T47D (cell line): ENCODE data around the genes CIPC, NGB and GTF2A1.

- RRBS = no CpG with 5 or more reads among the region's 4 CpGs
Observed at GRCh38 chr14:76623160-76623443, 138.2 kb upstream of the VASH1 start.

- RRBS = no CpG with 5 or more reads among the region's 13 CpGs
Observed at GRCh38 chr14:76772704-76773412, 11.6 kb downstream of the VASH1 start.

DNA sequence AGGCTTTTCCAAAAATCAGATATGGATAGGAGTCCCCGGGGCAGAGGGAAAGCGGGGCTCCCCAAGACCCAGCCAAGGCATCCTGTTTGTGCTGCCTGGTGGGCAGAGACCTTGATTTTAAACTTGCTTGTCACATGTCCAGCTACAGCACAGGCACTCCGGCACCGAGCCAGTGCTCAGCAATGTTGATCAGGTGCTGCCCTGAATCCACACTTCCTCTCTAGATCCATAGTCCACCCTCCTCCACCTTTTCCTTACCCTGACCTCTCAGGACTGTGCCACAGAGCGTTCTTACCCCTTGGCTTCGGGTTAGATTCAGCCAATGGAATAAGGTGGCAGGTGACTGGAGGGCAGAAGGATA is 80.3 kb downstream of the IRF2BPL start:
- RRBS = 12% methylated on average over 3 of the region's 6 CpGs

DNA sequence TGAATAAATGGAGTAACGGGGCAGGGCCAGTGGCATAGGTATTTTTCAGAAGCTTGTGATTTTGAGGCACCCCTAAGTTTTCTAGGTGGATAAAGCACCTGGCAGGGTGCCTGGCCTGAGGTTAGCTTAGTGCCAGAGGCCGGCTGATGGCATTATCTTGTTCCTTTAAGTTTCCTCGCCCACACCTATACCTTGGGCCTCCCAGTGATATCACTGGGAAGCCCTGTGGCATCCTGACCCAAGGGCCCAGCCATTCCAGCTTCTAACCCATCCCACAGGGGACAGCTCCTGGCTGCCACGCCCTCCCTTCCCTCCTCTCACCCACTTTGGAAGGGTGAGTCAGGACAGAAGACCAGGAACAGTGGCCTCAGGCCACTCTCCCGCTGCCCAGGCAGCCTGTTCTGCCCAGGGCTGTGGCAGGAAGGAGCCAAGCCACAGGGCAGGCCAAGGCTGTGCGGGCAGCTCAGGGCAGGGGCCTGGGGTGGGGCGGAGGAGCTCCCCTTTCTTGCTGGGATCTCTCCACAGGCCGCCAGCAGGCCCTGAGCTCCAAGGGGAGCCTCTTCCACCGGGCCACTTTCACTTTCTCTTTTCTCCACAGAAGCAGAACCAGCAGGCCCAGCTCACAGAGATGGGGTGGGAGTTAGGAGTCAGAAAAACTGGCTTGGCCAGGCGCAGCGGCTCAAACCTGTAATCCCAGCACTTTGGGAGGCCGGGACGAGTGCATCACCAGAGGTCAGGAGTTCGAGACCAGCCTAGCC is 75.1 kb downstream of the IRF2BPL start:
- RRBS = 5% methylated on average over 1 of the region's 14 CpGs

DNA sequence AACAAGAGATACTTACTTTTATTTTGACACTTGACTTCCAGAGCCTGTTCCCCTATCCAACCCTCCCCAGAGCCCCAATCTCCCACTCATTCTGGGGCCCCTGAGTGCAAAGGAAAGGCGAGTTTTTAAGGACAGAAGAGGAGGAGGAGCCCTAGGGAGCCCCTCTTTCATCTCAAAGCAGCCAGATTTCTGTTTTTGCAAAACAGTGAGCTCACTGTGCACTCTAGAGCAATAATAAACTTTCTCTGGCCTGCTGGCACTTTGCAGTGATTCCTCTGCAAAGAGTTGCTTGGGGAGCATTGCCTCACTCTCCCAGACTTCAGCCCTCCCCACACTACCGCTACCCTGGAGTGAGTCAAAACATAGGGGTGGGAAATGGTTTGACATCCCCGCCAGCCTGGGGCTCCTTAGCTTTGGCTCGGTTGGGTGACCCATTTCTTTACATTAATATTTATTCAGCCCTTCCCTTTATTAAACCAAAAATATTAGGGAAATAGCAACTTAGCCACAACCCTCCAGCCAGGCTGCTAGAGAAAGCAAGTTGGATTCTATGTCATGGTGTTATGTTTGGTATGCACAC is 3.2 kb upstream of the IRF2BPL start:
- RRBS = no CpG with 5 or more reads among the region's 4 CpGs

- RRBS = 2% methylated on average over 33 of the region's 102 CpGs
Observed at GRCh38 chr14:77097419-77098583, at the start of gene CIPC. Gene CIPC (plus strand): TSS chr14:77098258.

GRCh38 chr14:77110888-77111642 is 13.0 kb downstream of the CIPC start:
- RRBS = no CpG with 5 or more reads among the region's 6 CpGs

DNA sequence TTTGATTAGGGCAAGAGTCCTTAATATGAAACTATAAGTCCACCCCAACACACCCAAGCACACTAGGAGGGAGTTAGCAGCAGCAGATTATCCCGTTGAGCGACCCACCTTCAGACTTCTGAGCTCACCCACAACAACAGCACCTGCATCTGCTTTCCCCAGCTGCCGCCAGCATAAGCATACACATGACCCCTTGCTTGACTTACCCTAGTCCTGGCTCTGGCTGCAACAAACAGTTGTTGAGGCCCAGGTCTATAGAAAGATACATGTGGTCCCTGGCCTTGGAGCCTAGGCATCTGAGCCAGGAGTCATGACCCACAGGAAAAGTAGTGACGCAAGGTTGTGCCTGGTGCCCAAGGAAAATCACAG is 19.0 kb downstream of the ZDHHC22 start:
- RRBS = no CpG with 5 or more reads among the region's 4 CpGs

- RRBS = 89% methylated on average over 4 of the region's 38 CpGs
Observed at GRCh38 chr14:77271085-77271548, at the start of gene NGB. Gene NGB (minus strand): TSS chr14:77271206.

DNA sequence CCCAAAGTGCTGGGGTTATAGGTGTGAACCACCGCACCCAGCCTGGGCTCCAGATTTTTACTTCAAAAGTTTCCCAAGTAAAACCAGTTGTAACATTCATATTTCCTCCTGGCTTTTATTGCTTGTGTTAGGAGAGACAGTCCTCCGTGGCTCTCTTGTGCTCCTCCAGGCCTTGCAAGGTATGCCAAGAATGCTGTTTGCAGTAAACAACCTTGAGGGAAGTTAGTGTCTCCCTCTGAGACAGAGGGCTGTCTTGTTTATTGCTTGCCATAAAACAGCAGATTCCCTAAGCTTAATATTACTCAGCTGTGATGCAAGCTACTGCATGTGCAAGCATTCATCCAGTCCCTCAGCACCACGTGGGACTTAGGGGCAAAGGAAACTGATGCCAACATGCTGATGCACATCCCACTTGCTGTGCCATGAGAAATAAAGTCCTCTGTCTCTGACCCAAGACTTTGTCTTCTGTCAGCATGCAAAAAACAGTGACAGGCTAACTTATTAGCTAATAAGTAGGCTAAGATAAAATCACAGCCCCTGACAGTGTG is 6.6 kb downstream of the POMT2 start:
- RRBS = no CpG with 5 or more reads among the region's 3 CpGs

- RRBS = no CpG with 5 or more reads among the region's 1 CpG
Observed at GRCh38 chr14:79419570-79420056, 791.7 kb downstream of the DIO2 start.

- RRBS = no CpG with 5 or more reads among the region's 6 CpGs
Observed at GRCh38 chr14:79705549-79705875, 505.8 kb downstream of the DIO2 start.

DNA sequence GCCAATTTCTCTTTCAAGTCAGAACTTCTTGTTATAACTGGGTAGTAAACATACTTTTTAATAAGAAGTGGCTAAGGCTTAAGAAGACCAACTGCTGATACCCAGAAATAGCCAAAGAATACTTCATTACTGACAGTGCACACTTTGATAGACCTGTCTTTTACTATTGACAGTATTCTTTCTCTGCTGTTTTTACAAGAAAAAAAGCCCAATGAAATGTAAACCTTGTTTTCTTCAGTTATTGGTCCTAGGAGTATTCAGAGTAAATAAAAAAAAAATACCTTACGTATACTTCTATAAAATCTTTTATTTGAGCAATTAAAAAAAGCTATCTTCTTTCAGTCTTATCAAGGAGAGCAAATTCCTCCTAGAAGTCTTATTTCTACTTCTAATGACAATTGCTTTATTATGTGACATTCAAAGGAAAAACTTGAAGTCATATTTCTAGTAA is 452.1 kb downstream of the DIO2 start:
- RRBS = no CpG with 5 or more reads among the region's 1 CpG

DNA sequence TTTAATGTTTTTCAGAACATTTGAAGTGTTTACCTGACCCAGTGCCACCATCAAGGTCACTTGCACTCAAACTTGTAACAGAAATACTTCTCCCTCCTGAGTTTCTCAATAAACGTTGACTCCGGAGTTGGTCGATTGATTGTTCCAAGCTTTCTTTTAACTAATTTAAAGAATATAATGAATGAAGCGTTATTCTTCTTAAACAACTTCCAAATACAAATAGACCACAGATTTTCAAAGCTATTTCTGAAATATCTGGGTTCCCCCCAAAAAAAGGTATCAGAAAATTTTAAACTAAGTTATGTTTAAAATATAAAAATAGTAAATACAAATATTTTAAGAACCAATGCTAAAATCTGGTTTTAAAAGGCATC is 35.6 kb downstream of the CEP128 start:
- RRBS = no CpG with 5 or more reads among the region's 4 CpGs

DNA sequence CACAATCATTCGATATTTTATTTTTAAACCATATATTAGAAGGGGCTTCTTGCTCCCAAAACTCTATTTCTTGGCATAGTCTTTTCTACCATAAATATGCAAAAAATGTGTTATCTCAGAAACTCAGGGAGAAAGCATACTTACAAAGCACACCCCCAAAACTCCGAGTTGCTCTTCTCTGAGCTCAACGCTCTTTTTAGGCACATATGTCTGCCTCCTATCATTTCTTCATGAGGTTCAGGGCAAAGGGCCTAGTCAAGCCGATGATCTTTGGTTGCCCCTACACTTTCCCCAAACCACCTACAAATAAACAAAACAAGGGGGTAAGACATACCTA is 2.3 kb downstream of the CEP128 start:
- RRBS = no CpG with 5 or more reads among the region's 4 CpGs

DNA sequence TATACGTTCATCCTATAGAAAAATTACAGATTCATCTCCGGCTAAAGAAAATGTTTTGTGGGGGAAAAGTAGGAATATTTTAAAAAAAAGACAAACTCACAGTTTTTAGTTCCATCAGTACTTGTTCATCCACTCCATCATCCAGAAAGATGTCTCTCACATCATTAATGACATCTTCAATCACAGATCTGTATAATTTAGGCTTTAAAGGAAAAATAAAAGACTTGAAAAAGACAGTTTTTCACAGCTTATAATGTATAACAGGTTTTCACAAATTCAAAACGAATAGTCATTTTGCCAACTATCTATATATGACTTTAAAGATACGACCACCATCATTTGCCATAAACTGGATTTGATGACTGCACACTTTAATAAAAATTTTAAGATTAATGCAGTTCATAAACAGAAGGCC is 4.4 kb downstream of the GTF2A1 start:
- RRBS = no CpG with 5 or more reads among the region's 4 CpGs

DNA sequence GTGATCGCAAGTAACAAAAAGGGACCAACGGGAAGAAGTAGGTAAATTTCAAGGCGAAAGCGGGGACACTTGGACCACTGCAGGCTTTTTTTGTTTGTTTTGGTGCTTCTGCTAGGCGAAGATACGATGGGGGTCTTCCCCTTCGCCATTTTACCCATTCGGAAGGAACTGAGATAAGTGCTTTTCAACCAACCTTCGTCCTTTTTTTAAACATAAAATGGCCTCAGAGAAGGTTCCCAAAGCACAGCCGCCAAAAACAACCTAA is 1.1 kb downstream of the GTF2A1 start:
- RRBS = no CpG with 5 or more reads among the region's 10 CpGs

- RRBS = 1% methylated on average over 36 of the region's 112 CpGs
Observed at GRCh38 chr14:81219994-81221011, at the start of gene GTF2A1. Gene GTF2A1 (minus strand): TSS chr14:81220959.

GRCh38 chr14:81412845-81413200 is 12.7 kb upstream of the STON2 start:
- RRBS = no CpG with 5 or more reads among the region's 16 CpGs

- RRBS = 80% methylated on average over 4 of the region's 16 CpGs
Observed at GRCh38 chr14:81426852-81427958, 27.1 kb upstream of the STON2 start.